Epithelial cell of proximal tubule (primary cell): Measurements from ENCODE around the genes RNFT2, WSB2 and PEBP1.

DNA sequence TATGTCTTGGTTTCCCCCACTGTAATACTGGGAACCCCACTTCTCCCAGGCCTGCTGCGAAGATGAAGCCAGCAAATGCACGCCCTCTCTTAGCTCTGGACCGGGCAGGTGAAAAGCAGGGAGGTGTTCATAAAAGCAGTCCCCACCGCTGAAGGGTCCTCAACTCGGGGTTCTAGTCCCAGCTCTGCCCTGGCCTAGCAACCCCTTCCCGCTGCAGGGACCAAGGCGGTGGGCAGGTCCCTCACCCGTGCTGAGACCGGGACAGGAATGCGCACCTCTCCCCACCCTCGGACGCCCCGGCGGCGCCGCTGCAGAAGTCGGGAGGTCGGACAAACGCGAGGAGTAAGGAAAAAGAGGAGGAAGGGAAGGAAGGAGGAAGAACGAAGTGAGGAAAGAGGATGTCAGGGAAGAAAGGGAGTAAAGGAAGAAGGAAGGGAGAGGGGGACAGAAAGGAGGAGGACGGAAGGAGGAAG, 866 bp downstream of the SPRING1 start:
- RAMPAGE, long total RNA = no peak
- RRBS = 7% methylated on average over 3 of the region's 22 CpGs

- RAMPAGE, long total RNA = no peak
- RRBS = 2% methylated on average over 7 of the region's 91 CpGs
Measured at GRCh38 chr12:116737588-116738911, at the start of gene RNFT2. TSS of gene RNFT2 (plus strand) at chr12:116738315.

DNA sequence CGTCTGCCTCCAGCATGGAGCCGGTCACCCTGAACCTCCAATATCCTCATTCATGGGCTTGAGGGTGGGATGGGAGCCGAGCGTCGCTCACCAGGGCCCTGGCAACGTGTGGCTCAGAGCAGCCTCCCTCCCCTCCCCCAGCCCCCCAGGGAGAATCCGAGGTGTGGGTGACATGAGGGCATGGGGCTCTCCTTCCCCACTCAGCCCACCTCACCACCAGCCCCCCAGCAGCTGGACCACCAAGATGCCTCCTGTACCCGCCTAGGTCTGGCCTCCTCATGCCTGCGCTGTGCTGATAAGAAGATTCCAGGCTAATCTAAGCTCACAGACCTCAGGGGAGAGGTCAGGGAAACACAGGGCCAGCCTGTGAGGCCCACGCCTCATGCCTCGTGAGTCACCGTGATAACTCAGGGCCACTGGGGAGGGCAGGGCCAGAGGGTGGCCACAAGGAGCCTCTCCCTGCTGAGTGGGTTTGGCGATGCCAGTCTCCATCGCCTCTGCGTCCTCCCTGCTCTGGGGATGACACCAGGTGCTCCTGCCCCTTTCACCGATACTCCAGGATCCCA, 57.0 kb downstream of the TESC start:
- RAMPAGE, long total RNA = no peak
- RRBS = no CpG with 5 or more reads among the region's 16 CpGs

GRCh38 chr12:117090840-117091349, 8.3 kb downstream of the TESC start:
- RAMPAGE, long total RNA = no peak
- RRBS = 4% methylated on average over 3 of the region's 8 CpGs

DNA sequence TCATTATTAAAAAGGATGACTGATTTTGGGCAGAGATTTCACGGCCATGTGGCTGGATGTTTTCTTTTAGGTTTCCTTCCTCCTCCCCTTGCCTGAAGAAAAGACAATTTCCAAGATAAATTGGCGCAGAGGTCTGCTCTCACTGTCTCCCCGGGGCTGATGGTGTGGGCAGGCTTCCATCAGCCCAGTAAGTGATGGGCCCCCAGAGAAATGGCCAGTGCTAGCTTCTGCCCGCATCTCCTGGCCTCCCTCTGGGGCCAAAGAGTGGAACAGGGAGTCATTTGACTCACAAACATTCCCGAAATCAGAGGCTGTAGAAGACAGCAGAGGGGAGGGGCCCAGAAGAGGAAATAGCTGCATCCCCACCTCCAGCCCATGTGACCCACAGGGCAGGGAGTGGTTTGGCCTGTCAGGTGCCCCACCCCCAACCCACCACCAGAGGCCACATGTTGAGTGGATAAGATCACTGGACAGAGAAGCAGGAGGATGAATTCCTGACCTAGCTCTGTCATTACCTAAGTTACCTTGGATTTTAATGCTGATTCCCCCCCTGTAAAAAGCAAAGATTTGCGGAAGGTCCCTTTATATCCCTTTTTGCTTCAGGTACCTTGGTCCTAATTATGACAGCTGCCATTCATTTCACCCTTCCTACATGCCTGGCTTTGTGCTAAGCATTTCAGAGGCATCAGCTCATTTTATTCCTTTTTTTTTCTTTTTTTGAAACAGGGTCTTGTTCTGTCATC, 283.3 kb downstream of the KSR2 start:
- RAMPAGE, long total RNA = no peak
- RRBS = no CpG with 5 or more reads among the region's 6 CpGs

DNA sequence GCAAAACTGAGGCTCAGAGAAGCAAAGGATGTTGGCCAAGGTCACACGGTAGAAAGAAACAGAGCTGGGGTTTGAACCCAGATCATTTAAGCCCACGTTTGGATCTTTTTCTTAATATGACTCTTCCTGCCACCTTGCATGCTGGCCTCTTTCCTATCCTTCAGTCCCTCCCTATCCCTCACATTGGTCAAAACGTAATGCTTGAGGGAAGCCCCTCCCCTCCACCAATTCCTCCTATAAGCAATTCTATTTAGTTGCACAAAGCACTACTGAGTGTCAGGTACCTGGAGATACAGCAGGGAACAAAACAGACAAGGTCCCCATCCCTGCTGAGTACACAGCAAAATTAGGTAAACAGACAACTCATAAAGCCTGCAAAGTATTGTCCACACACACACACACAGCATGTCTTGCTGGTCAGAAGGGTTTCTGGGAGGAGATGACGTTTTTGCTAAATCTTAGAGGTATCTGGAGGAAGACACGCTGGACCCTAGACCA, 179.2 kb downstream of the KSR2 start:
- RAMPAGE, long total RNA = no peak
- RRBS = no CpG with 5 or more reads among the region's 5 CpGs

- RAMPAGE, long total RNA = no peak
- RRBS = no CpG with 5 or more reads among the region's 6 CpGs
Measured at GRCh38 chr12:117803013-117803411, 165.8 kb downstream of the KSR2 start.

DNA sequence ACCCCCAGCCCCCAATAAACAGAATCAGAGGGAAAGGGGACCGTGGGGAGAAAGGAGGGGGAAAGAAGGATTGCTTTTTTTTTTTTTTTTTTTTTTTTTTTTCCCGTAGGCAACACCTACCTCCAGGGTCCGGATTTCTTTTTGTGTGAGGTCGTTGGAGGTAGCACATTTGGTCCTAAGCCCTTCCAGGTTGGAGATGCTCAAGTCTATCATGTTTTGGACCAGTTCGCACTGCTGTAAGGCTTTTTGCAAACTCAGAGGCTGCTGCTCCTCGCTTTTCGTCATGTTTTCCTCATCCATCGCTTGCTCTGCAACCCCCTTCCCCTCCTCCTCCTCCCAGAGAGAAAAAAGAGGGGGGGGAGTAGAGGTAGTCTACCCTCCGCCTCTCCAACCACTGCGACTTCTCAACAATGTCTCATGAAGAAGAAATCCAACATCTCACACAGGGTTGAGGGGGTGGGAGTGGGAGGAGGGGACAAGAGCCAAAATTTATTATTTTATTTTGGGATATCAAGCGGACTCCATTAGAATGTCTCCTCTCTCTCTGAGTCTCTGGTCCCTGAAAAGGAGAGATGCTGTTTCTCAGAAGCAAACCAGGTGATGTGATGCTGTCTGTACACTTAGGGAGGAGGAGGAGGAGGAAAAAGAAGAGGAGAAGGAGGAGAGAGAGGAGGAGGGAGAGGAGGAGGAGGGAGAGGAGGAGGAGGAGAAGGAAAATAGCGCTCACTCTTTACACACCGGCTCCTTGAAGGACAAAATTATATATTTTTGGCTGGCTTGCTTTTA, 641 bp downstream of the KSR2 start:
- RAMPAGE, long total RNA = no peak
- RRBS = no CpG with 5 or more reads among the region's 13 CpGs

GRCh38 chr12:118033453-118034108, 17.1 kb downstream of the RFC5 start:
- RAMPAGE, long total RNA = no peak
- RRBS = no CpG with 5 or more reads among the region's 8 CpGs

GRCh38 chr12:118060681-118061734, at the start of gene WSB2:
TSS of gene WSB2 (minus strand) at chr12:118061179.
- RAMPAGE, long total RNA = no peak
- RRBS = 1% methylated on average over 36 of the region's 109 CpGs

GRCh38 chr12:118135718-118136531, at the start of gene PEBP1:
TSS of gene PEBP1 (plus strand) at chr12:118136124.
- RAMPAGE, long total RNA = start-site peak on the plus strand at chr12:118136091-118136175, 1,010 and 89 reads in 2 replicates
- RRBS = 3% methylated on average over 26 of the region's 70 CpGs

- RAMPAGE, long total RNA = no peak
- RRBS = 1% methylated on average over 20 of the region's 32 CpGs
Measured at GRCh38 chr12:118136532-118137082, 683 bp downstream of the PEBP1 start.

GRCh38 chr12:118189546-118190250, 53.8 kb downstream of the PEBP1 start:
- RAMPAGE, long total RNA = no peak
- RRBS = no CpG with 5 or more reads among the region's 15 CpGs

GRCh38 chr12:118190342-118190707, 54.4 kb downstream of the PEBP1 start:
- RAMPAGE, long total RNA = no peak
- RRBS = no CpG with 5 or more reads among the region's 10 CpGs

- RAMPAGE, long total RNA = no peak
- RRBS = no CpG with 5 or more reads among the region's 3 CpGs
Measured at GRCh38 chr12:118548376-118548788, 172.0 kb downstream of the SUDS3 start.

GRCh38 chr12:119042474-119042805, 61.1 kb downstream of the SRRM4 start:
- RAMPAGE, long total RNA = no peak

GRCh38 chr12:119175841-119176912, 2.6 kb upstream of the HSPB8 start:
- RAMPAGE, long total RNA = no peak
- RRBS = no CpG with 5 or more reads among the region's 26 CpGs

DNA sequence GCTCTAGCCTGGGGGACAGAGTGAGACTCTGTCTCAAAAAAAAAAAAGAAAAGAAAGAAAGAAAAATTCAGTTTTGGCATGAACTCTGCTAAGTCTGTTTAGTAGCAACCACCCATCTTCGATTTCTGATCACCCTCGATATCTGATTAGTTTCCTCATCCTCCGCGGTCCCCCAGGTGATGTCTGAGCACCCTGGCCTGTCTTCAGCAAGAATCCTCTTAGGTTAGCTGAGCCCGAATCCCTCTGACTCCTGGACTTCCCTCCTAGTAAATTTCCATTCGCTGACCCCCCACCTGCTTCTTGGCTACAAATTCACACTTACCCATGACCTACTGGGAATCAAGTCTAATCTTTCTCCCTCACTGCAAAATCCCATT, 802 bp upstream of the HSPB8 start:
- RAMPAGE, long total RNA = no peak
- RRBS = no CpG with 5 or more reads among the region's 6 CpGs

DNA sequence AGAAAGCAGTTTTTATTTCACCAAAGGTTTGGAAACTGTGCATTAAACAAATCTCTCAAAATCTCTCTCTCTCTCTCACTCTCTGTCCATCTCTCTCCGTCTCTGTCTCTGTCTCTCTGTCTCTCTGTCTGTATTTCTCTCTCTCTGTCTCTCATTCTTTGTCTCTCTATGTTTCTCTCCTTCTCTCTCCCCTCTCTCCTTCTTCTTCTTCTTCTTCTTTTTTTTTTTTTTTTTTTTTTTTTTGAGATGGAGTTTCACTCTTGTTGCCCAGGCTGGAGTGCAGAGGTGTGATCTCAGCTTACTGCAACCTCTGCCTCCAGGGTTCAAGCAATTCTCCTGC, 18.8 kb downstream of the CCDC60 start:
- RAMPAGE, long total RNA = no peak
- RRBS = no CpG with 5 or more reads among the region's 1 CpG

DNA sequence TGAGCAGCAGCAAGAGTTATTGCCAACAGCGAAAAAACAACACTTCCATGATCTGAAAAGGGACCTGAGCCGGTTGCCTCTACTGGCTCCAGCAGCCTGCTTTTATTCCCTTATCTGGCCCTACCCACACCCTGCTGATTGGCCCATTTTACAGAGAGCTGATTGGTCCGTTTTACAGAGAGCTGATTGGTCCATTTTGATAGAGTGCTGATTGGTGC, 62.6 kb downstream of the CCDC60 start:
- RAMPAGE, long total RNA = no peak
- RRBS = no CpG with 5 or more reads among the region's 3 CpGs